B cell (primary cell): ENCODE results near the genes CCDC8, DACT3 and FKRP.

- PRO-cap = no peak
- CAGE, long polyA plus RNA = no peak
These were observed 8.6 kb upstream of the IGFL3 start for GRCh38 chr19:46132748-46133884.

- PRO-cap = no peak
- CAGE, long polyA plus RNA = no peak
These were observed 39.6 kb upstream of the IGFL1 start for GRCh38 chr19:46189857-46190410.

GRCh38 chr19:46230650-46231326 lies 1.2 kb downstream of the IGFL1 start:
- PRO-cap = no peak
- CAGE, long polyA plus RNA = no peak

GRCh38 chr19:46353718-46354264 lies 6.9 kb downstream of the PPP5C start:
- PRO-cap = no peak
- CAGE, long polyA plus RNA = no peak

- PRO-cap = no peak
- CAGE, long polyA plus RNA = no peak
These were observed 8.6 kb downstream of the PPP5C start for GRCh38 chr19:46355285-46356094.

GRCh38 chr19:46403618-46404460 lies 9.5 kb downstream of the CCDC8 start:
- PRO-cap = no peak
- CAGE, long polyA plus RNA = no peak

GRCh38 chr19:46411807-46412568 lies 1.4 kb downstream of the CCDC8 start:
- PRO-cap = no peak
- CAGE, long polyA plus RNA = no peak

GRCh38 chr19:46412976-46413912 lies at the start of gene CCDC8:
Gene CCDC8, minus strand, starts transcription at chr19:46413564.
- PRO-cap = no peak
- CAGE, long polyA plus RNA = no peak

- PRO-cap = no peak
- CAGE, long polyA plus RNA = no peak
These were observed 4.2 kb downstream of the PTGIR start for GRCh38 chr19:46620237-46621564.

- PRO-cap = no peak
- CAGE, long polyA plus RNA = no peak
These were observed 1.6 kb upstream of the PTGIR start for GRCh38 chr19:46626493-46626884.

DNA sequence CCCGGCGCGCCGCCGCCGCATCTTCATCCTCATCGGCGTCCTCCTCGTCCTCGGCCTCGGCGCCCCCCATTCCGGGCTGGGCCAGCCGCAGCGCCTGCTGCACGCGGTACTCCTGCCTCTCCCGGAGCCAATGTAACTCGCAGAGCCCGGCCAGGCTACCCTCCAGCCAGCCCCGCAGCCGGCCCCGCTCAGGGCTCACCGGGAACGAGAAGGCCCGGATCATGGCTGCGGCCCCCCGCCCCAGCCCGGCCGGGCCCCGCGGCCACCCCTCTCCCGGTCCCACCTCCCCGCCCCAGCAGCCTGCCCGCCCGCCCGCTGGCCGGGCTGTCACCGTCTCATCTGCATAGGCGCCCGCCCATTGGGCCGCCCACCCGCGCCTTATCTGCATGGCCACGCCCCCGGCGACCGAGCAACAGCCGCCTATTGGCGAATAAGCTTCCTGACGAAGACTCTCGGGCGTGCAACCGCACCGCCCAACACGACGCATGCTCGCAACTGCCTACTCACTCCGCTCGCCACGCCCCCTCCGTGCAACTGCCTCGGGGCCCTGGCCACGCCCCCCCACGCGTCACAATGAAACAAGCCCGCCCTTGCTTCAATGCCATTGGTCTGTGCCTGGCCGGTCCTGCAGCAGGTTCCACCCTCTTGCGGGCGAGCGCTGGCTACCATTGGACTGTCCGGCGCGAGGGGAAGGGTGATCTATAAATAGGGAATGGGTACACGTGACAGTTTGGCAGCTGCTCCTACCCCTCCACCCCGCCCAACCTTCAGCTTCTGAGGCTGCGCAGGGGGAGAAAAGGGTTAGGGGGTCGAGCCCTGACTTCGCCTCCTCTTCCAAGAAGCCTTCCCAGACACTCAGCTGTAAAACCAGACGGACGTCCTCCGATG lies at the start of gene DACT3:
Gene DACT3 (minus strand): TSS at position 341 of the 888 bp plus-strand sequence.
- PRO-cap = unidirectional peak, minus-strand start at position 341 of the sequence; unidirectional peak, plus-strand start at position 770 of the sequence
- CAGE, long polyA plus RNA = no peak

GRCh38 chr19:46706109-46706596 lies 10.8 kb downstream of the PRKD2 start:
- PRO-cap = no peak
- CAGE, long polyA plus RNA = no peak

GRCh38 chr19:46722653-46723917 lies 6.2 kb upstream of the PRKD2 start:
- PRO-cap = no peak
- CAGE, long polyA plus RNA = no peak

DNA sequence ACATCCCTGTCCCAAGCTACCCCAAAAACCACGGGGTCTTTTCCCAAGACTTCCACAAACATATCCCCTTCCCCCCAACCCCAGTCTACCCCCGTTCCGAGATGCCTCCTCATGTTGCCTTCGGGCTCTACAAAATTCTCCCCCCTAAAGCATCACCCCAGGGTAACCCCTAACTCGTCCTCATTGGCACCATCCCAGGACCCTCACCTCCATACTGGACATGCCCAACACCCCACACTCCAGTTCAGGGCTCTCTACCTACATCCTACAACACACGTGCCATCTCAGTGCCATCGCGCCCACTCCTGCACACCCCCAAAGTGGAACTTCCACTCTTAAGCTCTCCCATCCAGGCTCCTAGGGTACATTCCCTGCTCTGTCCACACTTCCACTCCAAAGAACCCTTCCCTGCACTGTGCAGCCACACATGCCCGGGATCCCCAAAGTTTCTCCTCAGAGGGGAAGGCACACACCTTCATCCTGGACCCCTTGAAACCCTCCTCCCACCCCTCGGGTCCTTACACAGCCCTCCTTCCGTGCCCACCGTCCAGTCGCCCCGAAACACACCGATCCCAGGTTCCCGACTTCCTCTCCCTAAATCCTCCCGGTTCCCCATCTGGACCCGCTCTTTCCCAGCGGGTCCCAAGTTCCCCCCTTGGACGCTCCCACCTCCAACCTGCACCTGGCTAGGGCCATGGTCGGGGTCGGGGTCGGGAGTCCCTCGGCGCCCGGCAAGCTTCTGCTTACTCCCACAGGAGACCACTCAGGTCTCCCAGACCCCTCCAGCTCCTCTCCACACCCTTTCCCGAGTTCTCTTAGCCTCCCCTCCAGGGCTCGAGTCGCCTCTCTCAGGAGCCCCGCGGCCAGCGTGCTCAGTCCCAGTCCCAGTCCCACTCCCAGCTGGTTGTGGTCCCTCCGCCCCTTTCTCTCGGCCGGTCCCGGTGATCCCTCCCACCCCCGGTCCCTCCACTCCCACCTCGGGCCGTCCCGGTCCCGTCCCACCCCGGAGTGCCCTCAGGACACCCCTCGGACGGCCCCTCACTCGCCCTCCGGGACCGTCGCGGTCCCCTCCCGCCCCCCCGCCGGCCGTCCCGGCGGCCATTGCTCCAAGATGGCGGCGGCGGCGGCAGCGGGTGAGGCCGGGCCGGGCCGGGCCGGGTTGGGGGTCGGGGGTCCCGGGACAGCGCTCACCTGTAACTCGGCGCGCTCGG lies at the start of gene FKRP:
Gene FKRP (plus strand): TSS at position 1,100 of the 1,211 bp plus-strand sequence.
- PRO-cap = bidirectional peak, plus-strand start at position 1,101 of the sequence, minus-strand start at position 898 of the sequence
- CAGE, long polyA plus RNA = no peak

- PRO-cap = no peak
- CAGE, long polyA plus RNA = no peak
These were observed 1.4 kb downstream of the AP2S1 start for GRCh38 chr19:46849155-46849656.

GRCh38 chr19:46872984-46873375 lies 12.2 kb downstream of the ARHGAP35 start:
- PRO-cap = no peak
- CAGE, long polyA plus RNA = no peak

DNA sequence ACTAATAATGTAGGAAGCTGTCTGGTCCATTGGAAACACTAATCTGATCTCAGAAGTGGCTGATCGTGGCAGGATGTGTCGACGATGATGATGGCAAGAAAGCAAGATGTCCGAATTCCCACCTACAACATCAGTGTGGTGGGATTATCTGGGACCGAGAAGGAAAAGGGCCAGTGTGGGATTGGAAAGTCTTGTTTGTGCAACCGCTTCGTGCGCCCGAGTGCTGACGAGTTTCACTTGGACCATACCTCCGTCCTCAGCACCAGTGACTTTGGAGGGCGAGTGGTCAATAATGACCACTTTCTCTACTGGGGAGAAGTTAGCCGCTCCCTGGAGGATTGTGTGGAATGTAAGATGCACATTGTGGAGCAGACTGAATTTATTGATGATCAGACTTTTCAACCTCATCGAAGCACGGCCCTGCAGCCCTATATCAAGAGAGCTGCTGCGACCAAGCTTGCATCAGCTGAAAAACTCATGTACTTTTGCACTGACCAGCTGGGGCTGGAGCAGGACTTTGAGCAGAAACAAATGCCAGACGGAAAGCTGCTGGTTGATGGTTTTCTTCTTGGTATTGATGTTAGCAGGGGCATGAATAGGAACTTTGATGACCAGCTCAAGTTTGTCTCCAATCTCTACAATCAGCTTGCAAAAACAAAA lies 57.9 kb downstream of the ARHGAP35 start:
- PRO-cap = no peak
- CAGE, long polyA plus RNA = no peak

- PRO-cap = no peak
- CAGE, long polyA plus RNA = no peak
These were observed 44.2 kb upstream of the NPAS1 start for GRCh38 chr19:46975240-46975996.

DNA sequence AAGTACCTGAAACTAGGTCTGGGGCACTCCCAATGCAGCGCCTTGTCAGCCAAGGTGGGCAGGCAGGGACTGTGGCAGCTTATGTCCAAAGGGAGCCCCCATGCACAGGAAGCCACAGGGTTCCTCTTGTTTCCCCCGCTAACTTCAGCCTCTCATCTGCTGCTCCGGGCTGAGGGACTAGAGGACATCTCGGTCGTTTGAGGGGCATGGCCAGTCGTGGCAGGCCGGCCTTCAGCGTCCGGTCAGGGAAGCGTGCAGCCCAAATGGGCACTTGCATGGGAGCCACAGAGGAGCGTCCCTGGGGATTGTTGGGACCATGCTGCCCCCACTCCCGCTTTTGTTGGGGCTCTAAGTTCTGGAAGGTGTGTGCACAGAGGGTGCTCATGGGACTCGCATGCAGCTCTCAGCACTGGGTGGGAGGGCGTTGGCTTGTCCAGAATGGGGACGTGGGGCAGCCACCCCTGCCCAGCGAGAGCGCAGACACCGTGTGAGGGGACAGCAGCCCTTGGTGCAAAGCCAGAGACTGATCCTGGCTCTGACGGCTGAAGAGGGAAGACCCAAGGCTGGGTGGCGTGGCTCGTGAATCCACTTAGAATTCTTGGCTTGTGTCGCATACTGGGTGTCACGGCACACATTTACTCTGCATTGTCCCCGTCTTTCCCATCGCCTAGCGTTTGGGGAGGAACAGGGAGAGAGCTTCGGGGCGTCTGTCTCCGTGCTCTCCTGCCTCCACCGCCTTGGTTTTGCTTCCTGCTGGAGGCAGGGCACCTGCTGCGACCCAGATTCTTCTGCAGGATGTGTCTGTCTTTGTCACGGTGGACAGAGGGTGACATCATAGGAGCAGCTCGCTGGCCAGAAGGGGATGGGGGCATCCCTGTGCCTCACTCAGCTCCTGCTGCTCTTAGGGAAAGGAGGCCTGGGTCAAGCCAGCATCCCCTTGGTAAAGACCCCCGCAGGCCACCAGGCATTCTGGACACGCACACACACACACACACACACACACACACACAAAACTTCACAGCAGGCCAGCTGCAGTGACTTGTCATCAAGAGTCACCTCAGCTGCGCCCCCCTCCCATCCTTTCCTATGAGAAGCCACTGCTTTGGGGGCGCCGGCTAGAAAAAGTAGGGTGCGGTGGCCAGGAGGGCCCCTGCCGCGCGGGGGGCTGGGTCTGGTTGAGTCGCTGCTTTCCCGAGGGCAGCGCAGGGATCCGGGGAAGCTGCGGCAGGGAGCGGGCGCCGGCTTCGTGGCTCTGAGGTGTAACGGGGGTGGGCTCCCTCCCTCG lies 16.3 kb upstream of the NPAS1 start:
- PRO-cap = no peak
- CAGE, long polyA plus RNA = no peak

GRCh38 chr19:47271990-47272635 lies 2.6 kb upstream of the INAFM1 start:
- PRO-cap = no peak
- CAGE, long polyA plus RNA = no peak